ENCODE results near the gene CNIH1.

DNA sequence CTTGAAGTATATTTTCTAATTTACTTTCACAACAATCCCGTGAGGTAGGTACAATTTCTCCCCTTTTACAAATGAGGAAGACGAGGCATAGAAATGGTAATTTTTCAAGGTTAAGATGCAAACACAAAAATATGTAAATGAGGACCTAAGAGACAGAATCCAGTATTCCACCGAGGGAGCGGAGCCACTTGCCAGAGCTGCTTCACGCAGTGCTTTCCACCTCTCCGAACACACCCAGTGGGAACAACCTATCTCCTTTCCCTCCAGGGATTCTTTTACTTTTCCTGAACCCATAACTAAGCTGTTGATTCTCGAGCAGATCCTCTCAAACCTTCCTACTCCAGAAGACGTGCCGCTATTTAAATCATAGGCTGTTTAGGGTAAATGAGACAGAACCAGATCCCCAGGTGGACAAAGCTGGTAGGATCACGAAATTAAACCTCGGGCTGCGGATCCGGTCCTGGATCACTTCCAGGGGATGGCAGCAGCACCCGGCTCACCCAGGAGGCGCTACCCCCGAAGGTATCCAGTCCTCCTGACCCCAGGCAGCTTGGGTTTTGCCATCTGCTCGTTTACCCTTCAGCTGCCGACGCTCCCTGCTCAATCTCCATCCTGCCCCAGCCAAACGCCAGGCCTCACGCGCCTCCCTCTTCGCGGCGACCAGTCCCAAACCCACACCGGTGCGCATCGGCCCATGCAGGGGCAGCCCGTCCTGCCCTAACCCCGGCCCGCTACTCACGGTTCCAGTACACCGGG is 1.4 kb downstream of the DDHD1 start:
- PRO-cap: no peak

DNA sequence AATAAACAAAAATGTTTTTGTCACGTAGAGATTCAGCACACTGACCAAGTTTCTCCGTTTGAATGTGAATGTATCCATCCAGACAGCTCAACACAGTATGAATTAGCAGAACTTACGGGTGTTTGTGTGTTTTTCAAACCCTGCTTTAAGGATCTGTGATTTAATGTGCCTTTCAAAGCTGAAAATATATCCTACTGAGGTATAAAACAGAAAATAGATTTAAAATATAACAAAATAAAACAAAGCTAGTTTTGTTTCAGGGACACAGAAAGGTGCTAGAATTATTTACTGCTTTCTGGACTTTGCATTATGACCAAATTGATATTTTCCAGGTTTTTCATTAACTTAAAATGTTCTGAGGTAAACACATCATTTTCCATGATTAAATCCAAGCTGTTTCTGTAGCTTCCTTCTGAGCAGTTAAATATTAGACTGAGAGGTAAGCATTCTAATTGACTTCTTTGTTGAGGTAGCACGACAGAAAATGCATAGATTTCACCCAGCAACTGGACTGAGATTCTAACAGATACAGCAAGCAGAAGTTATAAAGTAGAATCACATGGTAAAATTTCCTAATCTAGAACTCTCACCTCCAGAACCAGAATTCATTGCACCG is 98.4 kb downstream of the BMP4 start:
- PRO-cap: no peak

DNA sequence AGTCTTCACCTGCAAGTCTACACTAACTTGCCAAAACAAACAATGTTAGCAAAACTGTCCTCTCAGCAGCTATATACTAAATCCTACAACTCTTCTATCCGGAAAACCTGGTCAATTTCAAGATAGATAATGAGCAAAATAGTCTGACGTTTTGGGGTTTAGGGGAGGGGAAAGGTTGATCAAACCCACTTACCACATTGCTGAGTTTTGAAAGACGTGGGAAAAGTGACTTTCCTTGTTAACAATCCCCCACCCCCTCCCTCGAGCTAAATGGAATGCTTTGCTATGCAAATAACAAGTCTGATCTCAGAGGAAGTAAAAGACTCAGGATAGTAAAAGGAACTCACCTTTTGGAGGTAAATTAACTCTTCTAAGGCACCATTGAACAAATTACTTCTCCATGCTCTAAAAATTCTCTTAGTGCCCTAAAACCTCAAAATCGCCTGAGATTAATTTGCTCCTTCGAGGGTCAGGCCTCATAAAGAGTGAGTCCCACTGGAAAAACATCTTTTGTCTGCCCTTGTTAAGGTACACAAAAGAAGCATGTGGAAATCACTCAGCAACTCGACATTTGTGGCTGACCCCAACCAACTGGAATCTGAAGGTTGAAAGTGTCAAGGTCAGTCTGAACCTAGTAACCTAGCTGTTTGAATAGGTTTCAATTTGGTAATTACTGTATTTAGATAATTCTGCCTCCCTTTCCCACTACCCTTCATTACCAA is 13.4 kb downstream of the BMP4 start:
- PRO-cap: no peak

GRCh38 chr14:53954805-53955438 is 1.7 kb downstream of the BMP4 start:
- PRO-cap: bidirectional peak, plus-strand start at chr14:53955219, minus-strand start at chr14:53955091

GRCh38 chr14:53955486-53956396 is 884 bp downstream of the BMP4 start:
- PRO-cap: bidirectional peak, plus-strand start at chr14:53955755, minus-strand start at chr14:53955684; bidirectional peak, plus-strand start at chr14:53956060, minus-strand start at chr14:53956007

DNA sequence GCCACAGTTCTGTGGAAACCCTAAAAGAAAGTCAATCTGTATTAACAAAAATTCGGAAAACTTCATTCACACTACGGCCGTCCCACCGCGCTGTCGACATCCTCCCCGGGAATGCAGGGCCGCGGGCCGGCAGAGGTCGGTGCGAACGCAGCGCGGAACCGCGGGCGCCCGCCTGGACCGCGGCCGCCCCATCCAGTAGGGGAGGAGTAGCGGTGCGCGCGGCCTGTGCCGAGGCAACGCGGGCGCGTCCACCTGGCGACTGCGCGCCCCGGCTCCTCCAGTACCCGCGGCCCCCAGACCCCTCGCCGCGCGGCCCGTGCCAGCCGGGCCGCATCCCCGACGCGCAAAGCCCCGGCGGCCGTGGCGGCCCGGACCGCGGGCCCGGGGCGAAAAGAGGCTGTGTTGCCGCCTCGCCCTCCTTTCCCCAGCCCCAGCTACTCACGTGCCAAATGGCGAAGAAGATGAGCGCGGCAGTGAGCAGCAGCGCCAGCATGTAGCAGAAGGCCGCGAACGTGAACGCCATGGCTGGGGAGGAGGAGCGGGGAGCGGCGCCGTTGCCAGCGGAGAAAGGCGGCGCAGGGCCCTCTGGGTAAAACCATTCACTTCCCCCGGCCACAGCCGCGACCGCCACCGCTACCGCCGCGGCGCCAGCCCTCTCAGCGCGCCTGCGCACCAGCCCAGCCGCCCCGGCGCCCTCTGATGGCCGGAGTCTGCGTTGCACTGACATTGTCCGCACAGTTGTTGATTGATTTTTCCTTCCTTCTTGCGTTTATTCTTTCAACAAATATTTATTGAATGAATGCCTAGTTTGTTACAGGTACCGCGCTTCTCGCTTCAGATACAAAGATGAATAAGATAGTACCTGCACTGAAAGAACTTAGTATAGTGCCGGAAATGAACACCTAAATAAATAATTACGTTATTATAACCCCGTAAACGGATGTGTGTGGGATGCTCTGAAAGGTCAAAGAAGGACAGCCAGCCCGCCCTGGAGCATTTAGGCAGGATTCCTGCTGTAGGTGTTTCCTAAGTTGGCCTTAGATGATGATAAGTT is at the start of gene CNIH1:
Gene CNIH1 (minus strand): TSS at position 570 of the 1,054 bp plus-strand sequence.
- PRO-cap: bidirectional peak, plus-strand start at position 108 of the sequence, minus-strand start at position 113 of the sequence; bidirectional peak, plus-strand start at position 308 of the sequence, minus-strand start at position 197 of the sequence; bidirectional peak, plus-strand start at position 351 of the sequence, minus-strand start at position 345 of the sequence; bidirectional peak, plus-strand start at position 699 of the sequence, minus-strand start at position 547 of the sequence

DNA sequence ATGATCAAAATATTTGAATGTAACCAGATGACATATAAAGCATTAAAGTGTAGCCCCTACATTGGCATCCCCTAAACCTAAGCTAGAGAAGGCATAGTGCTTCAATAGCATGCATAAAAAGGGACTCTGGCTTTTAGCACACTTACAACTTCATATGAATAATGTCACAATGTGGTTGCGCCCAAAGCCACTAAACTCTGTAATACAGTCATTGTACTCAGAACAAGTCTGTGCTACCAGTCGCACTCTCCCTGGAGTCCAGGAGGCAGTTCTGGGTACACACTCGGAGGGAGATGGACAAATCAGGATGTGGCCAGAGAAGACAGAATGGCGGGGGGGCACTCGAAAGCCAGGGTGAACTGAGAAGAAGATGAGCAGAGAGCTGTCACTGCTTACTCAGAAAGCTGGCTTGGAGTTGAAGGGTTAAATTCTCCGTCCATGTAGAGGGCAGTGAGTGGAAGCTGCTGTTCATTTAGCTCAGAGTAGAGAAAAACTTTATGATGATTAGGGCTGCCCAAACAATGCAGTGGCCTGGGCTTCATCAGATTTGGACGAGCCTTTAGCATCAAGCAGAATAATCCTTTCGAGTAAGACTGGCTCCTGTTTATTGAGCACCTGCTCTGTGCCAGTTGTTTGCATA is 10.6 kb downstream of the SAMD4A start:
- PRO-cap: no peak

DNA sequence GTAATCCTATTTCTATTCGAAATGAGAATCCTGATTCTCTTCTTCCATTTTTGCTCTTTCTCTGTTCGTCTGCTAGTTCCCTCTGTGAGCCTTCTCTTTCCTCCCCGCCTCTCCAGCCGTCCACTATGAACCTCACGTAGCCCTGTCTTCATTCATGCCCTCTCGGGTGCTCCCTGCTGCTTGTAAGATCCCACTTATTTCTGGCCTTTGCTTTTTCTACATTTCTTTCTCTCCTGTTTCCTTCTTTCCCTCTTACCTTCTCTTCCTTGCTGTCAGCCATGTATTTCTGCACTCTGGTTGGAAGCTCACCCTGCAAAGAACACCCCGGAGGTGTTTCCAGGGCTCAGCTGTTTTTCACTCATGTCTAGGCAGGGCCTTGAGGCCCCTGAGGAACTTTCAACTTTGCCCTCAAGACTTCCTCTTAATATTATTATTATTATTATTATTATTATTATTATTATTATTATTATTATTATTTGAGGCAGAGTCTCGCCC is 86.0 kb downstream of the SAMD4A start:
- PRO-cap: no peak

DNA sequence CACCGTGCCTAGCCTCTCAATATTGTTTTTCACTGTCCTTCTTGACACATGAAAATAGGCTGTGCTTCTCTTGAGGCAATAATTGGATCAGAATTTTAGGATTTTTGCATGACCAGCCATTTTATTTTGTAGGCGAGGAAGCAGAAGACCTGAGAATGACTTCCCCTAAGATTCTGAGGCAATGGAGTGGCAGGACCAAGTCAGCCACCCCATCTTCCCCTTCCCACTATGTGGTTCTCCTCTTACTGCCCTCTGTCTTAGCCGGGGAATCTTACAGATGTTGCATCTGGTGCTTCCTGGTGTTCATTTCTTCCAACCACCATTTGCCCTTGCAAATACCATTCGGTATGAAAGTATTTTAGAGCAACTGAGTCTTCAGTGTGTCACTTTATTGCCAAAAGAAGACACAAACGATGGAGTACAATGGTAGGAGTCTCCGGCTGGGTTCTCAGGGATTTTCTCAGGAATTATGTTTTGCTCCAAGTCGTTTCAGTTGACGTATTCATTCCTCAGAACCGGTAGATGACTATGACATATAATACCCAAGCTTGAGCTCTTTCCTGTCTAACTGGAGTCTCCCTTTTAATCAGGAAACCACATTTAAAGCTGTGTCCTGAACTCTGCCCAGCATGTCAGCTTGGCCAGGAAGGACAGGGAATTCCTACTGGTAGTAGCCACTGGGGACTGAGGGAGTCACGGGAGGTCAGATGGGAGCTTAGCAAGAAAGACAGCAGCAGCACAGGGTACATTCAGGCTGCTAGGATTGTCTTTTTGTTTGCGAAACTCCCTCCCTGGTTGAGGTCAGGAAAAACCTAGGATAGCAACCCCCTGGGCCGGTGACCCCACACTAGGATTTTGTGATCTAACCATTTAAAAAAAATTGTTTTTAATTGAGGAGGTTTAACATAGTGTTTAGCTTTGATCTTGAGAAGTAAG is 87.0 kb downstream of the SAMD4A start:
- PRO-cap: no peak

GRCh38 chr14:54660044-54660578 is 93.2 kb downstream of the SAMD4A start:
- PRO-cap: no peak

GRCh38 chr14:54701749-54702674 is 135.1 kb downstream of the SAMD4A start:
- PRO-cap: no peak

DNA sequence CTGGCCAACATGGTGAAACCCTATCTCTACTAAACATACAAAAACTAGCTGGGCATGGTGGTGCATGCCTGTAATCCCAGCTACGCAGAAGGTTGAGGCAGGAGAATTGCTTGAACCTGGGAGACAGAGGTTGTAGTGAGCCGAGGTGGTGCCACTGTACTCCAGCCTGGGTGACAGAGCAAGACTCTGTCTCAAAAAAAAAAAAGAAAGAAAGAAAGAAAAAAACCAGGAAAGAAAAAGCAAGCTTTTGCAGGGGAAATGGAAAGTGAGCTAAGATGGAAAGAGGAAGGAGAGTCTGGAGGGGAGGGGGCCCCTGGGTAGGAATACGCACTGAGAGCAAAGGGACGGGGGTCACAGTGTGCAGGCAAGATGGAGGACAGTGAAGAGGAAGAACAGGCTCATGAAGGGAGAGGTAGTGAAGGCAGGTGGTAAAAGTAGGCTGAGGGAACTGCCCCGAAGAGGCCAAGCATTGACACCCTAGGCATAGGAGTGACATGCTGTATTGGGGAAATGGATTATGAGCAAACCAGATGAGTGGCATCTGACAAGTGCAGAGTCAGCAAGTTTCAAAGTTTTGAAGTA is 139.6 kb downstream of the SAMD4A start:
- PRO-cap: no peak

DNA sequence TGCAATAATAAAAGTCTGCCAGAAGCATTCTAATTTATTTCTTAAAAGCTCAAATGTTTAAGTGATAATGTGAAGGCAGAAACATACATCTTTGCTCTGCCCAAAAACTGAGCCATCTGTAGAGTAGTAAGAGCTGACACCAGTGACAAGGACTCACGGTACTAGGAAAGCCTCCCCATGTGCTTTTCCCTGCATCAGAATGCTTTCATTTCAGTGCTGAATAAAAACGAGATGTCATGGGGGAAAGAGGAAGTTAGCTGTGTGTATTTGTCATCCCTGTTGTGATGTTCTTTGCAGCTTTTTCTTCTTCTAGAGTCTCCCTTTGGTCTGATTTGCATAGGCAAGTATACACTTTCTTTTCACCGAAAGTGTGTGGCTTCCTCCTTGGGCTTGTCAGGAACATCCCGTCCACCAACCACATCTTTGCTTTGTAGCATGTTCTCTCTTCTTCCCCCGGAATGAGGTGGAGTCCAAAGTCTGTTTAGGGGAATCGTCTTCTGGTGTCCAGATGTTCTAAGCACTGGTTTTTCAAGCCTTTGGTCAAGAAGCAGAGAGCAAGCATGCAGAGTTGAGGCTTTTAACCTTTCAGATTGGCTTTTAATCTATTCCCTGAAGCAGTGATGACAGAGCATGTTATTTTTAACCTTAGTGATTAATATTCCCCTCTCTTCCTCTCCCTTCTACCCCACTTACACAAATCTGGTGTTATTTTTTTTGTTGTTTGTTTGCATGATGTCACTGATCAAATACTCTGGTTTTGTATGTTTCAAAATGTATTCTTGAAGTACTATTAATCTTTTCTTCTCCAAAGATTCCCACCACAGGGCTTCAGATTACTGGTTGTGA is 163.3 kb downstream of the SAMD4A start:
- PRO-cap: no peak

- PRO-cap: no peak
These were observed 167.1 kb downstream of the GCH1 start for GRCh38 chr14:54735361-54736004.

DNA sequence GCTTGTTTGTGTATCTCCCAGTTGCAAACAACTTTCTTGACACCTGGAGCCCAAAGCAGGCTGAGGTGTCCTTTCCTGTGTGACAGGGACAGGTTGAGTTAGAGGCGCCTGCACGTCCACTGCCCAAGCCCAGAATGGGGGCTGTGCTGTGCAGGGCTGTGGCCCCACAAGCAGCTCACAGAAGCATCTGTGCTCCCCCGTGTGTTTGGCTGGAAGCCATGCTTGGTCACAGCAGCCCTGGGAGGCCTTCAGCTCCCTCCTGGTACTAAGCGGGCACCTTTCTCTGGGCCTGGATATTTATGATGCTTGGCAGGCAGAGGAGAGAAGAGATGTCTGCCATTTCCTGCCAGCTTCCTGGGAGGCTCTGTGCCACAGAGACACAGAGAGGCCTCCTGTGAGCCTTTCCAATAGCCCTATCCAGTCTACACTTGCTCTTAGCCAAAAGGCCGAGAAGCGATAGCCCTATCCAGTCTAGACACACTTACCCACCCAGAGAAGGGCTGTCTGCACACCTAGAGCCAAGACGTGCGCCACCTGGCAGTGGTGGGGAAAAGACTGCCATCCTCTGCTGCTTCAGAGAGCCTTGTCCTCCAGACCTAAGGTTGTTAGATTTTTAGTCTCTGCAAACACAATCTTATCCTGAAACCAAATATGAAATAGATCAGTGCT is 117.4 kb downstream of the GCH1 start:
- PRO-cap: no peak

DNA sequence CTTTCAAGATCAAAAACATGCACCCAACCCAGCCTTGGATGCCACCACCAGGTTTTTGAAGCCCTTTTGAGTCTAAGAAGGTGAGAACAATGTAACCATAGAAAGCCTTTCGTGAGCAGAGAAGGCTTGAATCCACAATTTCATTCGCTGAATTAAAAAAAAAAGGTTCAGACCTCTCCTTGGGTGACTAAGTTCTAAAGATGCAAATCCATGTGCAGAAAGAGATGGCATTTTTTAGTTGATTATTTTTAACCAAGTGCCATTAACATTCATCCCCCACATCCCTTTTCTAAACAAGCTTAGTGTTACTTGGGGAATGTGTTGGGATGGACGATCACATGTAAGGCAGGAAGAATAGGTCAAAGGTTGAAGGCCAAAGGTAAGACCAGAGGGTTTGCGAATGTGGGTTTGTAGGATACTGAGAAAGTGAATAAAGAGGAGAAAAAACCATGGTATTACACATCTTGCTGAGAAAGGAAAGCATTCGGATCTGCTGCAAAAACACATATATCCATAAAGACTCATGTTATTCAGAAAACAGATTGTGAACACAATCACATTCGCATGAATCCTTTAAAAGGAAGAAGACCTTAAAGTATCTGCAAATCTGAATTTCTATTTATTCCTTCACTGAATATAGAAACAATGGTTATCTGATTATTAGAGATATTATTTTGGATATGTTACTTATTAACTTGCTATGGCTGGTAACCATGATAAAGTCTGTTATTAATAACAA is 111.6 kb downstream of the GCH1 start:
- PRO-cap: no peak

DNA sequence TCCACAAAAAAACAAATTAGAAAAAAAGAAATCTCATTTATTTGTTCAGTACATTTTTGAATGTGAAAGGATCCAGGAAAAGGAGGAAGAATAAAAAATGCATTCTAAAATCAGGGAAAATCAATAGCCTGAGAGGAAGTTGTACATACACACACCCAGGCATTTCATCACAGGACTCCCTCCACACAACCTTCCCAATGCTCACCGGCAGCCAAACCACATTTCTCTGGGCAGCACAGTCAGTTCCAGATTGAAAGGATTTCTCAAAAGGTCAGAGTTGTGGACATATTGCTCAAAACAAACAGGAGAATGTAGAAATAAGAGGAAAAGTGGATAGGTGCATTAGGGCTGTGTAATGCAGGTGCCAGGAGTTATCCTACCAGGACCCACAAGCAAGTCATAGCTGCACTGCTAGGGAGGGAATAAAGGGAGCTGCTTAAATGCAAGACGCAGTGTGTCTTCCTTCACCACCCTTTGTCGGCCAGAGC is 63.0 kb downstream of the GCH1 start:
- PRO-cap: no peak

GRCh38 chr14:55077607-55078160 is 26.2 kb downstream of the MAPK1IP1L start:
- PRO-cap: bidirectional peak, plus-strand start at chr14:55077895, minus-strand start at chr14:55077753

DNA sequence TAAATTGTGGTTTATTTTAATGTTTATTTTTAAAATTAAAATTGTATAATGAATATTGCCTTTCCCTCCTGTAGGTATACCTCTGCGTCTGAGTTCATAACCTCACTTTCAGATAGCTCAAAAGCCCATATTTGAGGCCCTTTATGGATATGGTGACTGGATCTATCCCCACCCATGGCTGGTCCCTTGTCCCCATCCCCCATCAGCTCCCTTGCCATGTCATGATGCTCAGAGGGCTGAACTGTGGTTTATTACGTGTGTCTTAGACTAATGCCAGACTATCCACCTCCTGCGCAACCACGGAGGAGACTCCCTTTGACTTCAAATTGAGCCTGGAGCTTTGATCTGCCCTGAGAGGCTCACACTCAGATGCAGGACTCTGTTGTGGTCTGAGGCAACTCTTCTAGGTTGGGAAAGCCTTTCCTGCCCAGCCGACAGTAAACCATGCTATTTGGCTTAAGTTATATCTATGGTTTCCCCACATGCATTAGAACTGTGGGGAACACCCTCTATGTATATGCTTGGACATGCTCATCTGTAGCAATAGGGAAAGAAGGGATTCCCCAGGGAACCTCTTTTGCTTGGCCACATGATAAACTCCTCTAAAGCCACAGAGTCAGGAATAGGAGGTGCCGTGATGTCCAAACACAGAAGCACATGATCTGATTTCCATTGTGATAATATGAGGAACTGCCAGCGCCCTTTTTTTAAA is 11.3 kb upstream of the LGALS3 start:
- PRO-cap: no peak

DNA sequence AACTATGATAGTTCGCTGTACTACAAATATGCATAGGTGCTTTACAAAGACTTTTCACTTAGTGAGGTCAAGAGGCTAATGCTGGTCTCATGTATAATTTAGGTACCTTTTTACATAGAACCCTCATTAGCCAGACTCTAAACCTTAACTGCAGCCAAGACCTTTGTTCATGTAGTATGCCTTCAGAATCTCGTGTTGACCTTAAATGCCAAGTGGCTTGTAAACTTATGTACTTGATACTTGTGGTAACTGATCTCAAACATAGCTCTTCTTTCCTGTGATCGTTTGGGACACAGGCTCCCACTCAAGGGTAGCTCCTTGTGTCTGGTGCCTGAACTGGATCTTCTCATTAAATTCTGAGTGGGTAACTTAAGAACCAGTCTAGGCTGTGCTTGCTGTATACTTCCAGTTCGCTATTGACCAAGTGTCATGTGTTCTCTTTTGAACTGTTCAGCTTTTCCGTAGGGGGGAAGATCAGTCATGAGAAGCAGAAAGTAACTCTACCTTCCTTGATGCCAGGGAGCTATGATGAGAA is 2.3 kb downstream of the LGALS3 start:
- PRO-cap: no peak